Frontal cortex (tissue), 2 donors: ENCODE data around the gene MARK3.

GRCh38 chr14:103121527-103122516, 1.4 kb upstream of the TNFAIP2 start:
- RAMPAGE, long total RNA = no peak

- RAMPAGE, long total RNA = no peak
Observed at GRCh38 chr14:103128826-103129705, 5.8 kb downstream of the TNFAIP2 start.

DNA sequence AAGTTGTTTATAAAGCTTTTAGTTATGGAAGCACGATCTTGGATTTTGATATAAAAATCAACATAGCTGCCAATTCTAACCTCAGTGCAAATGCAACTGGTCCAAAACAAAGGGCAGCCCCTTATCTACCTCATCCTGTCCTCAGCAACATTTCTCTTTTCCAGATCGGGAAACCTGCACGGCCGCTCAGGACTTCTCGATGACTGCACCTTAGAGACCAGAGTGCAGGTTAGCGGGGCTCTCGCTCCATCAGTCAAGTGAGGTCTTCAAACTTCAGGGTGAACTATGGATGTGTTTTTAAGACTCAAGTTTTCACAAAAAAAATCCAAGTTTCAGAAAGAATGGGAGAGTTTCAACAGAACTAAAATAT, 1.5 kb upstream of the EIF5 start:
- RAMPAGE, long total RNA = no peak

GRCh38 chr14:103334360-103334719, 303 bp downstream of the EIF5 start:
- RAMPAGE, long total RNA = no peak

- RAMPAGE, long total RNA = no peak
Observed at GRCh38 chr14:103361668-103362223, 23.5 kb upstream of the MARK3 start.

- RAMPAGE, long total RNA = no peak
Observed at GRCh38 chr14:103385310-103385562, at the start of gene MARK3. Gene MARK3, plus strand, starts transcription at chr14:103385415.

GRCh38 chr14:103395596-103396229, 10.5 kb downstream of the MARK3 start:
- RAMPAGE, long total RNA = no peak

DNA sequence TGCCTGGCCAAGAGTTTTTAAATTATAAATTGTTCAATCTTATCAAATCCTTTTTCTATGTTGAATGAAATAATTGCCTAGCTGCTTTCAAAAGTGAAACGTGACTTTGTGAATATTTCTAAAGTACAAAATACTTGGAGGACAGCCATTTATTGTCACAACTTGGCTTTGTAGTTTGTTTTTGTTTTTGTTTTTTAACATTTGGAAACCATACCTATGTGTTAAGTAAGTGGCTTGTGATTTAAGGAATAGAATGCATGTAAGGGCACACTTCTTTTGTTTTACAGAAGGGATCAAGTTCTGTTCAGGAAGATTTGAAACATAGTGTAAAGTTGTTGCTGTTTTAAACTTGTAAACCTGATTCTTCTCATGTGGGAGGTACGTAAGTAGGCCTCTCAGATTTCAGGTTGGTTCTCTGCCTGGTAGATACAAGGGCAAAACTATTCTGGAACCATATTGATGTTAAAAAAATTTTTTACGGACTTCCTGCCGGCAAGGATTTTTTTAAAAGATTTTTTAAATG, 13.5 kb downstream of the MARK3 start:
- RAMPAGE, long total RNA = no peak

GRCh38 chr14:103401268-103401903, 16.2 kb downstream of the MARK3 start:
- RAMPAGE, long total RNA = no peak

- RAMPAGE, long total RNA = no peak
Observed at GRCh38 chr14:103483904-103484494, 38.6 kb downstream of the CKB start.

GRCh38 chr14:103498051-103498621, 24.5 kb downstream of the CKB start:
- RAMPAGE, long total RNA = no peak

- RAMPAGE, long total RNA = no peak
Observed at GRCh38 chr14:103512925-103513813, 9.5 kb downstream of the CKB start.

GRCh38 chr14:103627980-103628591, 925 bp upstream of the KLC1 start:
- RAMPAGE, long total RNA = no peak

DNA sequence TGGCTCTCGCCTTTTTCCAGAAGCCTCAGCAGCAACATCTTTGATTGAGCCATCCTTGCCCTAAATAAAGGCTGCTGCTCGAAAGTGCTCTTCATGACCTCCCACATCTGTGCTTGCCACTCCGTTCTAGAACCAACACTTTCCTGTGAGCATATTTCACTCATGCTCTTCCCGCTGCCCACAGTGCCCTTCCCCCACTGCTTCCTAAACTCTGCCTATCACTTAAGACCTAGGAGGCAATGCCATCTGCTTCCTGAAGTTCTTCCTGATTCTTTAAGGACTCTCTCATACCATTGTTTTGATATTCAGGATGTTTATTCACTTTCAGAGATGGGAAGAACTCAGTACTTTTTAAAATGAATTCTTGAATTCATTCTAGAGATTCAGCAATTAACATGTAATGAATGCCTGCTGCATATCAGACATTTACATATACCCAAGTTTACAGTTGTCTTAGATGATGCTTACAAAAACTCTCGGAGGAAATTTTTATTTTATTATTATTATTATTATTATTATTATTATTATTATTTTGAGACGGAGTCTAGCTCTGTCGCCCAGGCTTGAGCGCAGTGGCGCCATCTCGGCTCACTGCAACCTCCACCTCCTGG, 50.0 kb downstream of the ZFYVE21 start:
- RAMPAGE, long total RNA = no peak

DNA sequence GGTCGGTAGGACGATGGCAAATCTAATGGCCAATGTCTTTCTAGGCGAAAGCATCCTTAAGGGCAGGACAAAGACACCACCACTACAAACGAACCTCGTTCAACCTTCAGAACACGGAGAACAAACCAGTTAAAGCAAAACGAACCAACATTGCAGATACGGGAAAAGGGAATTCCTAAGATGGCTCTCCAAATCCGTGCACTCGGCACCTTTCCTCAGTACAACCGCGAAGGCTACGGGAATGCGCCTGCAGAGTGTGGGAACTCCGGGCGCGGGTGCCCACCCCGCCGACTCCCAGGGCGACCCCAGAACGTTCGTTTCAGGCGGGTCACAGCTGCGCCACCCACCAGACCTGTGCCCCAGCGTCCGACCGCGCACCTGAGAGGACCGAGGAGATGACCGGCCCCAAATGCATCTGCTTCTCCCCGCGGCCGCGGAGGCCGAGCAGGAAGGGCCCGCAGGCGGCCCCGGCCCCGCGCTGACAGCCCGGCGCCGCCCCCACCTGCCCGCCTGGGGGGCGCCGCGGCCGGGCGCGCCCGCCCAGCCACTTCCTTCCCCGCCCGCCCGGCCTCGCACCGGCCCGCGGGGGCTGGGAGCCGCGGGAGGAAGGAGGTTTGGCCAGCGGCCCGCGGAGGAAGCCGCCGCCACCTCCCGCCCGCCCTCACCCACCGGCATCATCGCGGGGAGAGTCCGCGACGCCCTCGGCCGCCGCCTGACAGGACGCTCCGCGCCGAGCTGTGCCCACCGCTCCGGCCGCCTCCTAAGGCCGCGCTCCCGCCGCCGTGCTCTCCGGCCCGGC, 546 bp downstream of the PPP1R13B start:
- RAMPAGE, long total RNA = no peak

- RAMPAGE, long total RNA = no peak
Observed at GRCh38 chr14:103889279-103889612, 32.1 kb downstream of the ATP5MJ start.

- RAMPAGE, long total RNA = no peak
Observed at GRCh38 chr14:103909960-103910650, 11.2 kb downstream of the ATP5MJ start.

GRCh38 chr14:103931489-103931960, 3.3 kb downstream of the TDRD9 start:
- RAMPAGE, long total RNA = no peak

DNA sequence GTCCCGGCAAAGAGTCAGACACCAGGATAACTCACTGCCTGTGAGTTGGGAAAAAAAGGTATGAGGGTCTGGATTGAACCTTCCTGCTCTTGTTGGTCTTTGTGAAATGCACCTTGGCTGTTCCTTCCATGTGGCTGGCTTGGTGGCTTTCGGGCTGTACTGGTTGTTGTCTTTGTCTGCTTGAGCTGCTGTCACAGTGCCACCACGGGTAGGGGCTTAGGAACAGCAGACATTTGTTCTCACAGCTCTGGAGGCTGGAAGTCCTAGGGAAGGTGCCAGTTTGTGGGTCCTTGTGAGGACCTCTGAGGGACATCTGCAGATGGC, 35.7 kb upstream of the ASPG start:
- RAMPAGE, long total RNA = no peak

- RAMPAGE, long total RNA = no peak
Observed at GRCh38 chr14:104104683-104105329, 19.3 kb downstream of the ASPG start.